ENCODE measurements around a stretch of chr1.

- RRBS: no CpG with 5 or more reads among the region's 6 CpGs
Measured at GRCh38 chr1:173856942-173858153, 10.8 kb upstream of the ZBTB37 start.

GRCh38 chr1:173862474-173863160 lies 5.6 kb upstream of the ZBTB37 start:
- RRBS: no CpG with 5 or more reads among the region's 12 CpGs

- RRBS: no CpG with 5 or more reads among the region's 4 CpGs
Measured at GRCh38 chr1:173869133-173869471, 922 bp downstream of the ZBTB37 start.

DNA sequence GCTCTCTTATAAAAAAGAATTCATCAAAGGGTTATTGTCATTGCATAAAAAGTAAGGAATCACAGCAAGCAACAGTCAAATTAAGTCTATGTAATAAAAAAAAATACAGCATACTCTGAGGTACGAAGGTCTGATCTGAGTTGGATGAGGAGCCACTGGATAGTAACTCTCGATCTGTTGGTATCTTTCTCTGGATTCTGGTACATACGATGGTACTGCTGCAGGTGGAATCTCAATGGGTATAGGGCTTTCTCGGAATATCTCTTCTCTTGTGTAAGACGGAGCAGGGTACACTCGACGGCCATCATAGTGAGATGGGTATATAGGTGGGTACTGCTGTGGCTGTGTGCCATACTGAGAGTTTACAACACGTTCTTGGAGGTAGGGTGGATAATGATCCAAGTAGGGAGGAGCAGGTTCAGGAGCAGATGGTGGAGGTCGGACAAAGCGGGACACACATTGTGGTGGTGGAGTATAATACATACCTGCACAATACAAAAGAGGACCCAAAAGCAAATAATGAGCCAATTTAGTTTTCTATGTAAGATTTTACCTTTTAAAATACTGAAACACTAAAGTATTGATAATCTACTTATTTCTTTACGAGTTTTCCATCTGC lies 44.6 kb upstream of the SERPINC1 start:
- RRBS: no CpG with 5 or more reads among the region's 11 CpGs

DNA sequence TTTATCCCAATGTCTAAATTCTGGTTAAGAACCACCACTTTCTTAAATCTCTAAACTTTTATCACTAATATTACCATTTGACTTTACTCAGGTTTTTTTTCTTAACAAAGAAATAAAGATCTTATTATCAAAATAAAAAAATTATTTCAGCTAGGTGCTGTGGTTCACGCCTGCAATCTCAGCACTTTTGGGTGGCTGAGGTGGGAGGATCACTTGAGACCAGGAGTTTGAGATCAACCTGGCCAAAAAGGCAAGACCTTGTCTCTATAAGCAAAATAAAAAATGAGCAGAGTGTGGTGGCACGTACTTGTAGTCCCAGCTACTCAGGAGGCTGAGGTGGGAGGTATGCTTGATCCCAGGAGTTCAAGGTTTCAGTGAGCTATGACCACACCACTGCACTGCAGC lies 23.5 kb downstream of the RC3H1 start:
- RRBS: no CpG with 5 or more reads among the region's 2 CpGs

DNA sequence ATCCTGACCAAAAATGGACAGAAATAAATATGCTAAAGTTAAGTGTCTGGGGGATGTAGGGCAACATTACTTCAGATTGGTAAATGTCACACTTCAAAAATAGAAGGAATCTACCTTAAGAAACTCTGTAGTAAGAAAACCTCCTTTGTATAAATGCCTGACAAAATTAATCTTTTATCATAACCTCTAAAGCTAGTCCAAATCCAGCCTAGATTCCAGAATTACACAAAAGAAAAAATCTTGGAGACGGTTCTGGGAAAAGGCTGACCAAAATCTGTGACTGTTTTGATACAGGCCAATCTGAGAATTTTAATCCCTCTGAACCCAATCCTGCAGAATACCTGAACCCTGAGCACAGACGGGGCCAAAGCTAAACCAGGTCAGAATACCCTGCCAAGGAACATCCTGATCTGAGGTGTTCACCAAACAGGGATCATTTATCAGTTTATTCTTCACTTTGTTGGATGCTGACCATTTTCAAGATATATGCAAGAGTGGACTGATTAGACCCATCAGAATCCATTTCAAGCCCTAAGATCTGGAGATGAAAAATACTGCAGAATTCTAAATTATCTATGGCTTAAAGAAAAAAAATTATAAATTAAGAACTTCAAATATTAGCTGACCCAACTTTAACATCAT lies 3.6 kb downstream of the RC3H1 start:
- RRBS: no CpG with 5 or more reads among the region's 2 CpGs

GRCh38 chr1:174022629-174022988 lies 452 bp upstream of the RC3H1 start:
- RRBS: no CpG with 5 or more reads among the region's 13 CpGs

- RRBS: no CpG with 5 or more reads among the region's 1 CpG
Measured at GRCh38 chr1:174270399-174270598, 111.0 kb downstream of the RABGAP1L start.

DNA sequence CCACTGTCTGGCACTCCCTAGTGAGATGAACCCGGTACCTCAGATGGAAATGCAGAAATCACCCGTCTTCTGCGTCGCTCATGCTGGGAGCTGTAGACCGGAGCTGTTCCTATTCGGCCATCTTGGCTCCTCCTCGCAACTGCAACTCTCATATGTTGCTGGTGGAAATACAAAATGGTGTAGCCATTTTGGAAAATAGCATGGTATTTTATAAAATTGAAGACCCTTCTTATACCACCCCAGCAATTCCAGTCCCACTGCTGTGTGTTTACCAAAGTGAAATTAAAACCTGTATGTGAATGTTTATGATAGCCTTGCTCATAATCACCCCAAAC lies 64.1 kb upstream of the GPR52 start:
- RRBS: no CpG with 5 or more reads among the region's 7 CpGs

GRCh38 chr1:174652915-174653436 lies 205.2 kb downstream of the GPR52 start:
- RRBS: no CpG with 5 or more reads among the region's 4 CpGs

- RRBS: no CpG with 5 or more reads among the region's 9 CpGs
Measured at GRCh38 chr1:174800157-174800576, 199.6 kb upstream of the CACYBP start.

DNA sequence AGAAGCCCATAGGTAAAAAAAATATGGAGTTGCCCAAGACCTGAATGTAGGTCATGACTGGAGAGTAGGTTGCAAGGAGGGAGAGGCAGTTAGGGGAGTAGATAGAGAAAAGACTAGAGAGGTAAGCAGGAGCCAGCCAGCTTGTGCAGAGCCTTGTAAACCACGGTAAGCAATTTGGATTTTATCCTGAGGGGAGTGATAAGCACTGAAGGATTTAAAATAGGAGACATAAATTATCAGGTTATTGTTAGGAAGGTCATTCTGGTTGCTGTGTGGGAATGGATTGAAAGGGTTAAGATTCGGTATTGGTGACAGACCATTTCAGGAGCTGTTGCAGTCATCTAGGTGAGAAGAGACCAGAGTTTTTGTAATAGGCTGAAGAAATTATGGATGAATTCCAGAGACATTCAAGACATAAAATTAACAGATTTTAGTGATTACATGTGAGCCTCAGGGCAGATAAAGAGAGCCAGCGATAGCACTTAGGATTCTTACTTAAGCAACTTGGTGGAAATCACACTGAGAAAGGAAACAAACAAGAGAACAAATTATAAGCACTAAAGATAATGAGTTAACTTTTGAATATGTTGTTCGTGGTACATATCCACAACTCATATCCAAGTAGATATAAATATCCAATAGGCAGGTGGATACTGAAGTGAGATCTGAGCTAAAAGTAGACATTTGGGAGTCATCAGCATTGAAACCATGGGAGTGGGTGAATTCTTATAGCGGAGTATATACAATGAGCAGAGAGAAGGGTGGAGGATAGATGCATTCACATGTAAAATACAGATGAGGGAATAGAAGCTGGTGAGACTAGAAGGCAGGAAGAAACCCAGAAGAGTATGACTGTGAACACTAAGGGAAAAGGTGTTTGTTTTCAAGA lies 182.1 kb upstream of the CACYBP start:
- RRBS: no CpG with 5 or more reads among the region's 5 CpGs

DNA sequence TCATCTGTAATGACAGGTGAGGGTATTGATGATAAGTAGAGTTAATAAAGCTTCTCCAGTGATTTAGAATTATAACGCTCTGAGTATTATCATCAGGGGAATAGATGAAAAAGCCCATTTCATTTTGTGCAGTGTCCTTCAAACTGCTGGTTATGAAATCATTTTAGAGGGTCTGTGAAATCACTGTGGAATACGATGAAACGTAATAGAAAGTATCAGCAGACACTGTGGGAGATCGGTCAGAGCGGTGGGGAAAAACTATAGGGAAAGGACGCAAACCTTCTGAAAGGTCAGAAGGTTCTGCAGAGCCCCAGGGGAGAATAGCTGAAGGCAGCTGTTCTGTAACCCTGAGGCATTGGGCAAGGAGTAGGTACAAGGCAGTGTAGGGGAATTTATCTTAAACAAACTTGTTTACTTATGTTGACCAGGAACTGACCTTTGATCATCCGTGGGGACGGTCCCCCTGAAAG lies 46.2 kb upstream of the CACYBP start:
- RRBS: no CpG with 5 or more reads among the region's 8 CpGs

DNA sequence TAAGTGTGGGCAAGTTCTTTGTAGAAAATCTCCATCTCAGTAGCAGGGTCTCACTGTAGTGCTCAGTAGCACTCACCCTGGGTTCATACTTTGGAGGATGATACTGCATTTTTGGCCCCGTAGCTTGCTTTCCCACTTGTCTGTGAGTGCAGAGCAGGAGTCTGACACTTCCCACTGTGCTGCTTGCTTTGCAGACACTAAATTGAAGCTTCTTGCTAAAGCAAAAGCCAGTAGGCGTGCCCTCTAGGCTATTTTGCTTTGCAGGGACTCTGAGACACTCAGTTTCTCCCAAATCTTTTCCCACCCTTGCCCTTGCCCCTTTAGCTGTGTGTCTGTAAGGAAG lies 34.2 kb upstream of the CACYBP start:
- RRBS: no CpG with 5 or more reads among the region's 2 CpGs

GRCh38 chr1:175044222-175044463 lies 20.9 kb upstream of the MRPS14 start:
- RRBS: no CpG with 5 or more reads among the region's 4 CpGs

DNA sequence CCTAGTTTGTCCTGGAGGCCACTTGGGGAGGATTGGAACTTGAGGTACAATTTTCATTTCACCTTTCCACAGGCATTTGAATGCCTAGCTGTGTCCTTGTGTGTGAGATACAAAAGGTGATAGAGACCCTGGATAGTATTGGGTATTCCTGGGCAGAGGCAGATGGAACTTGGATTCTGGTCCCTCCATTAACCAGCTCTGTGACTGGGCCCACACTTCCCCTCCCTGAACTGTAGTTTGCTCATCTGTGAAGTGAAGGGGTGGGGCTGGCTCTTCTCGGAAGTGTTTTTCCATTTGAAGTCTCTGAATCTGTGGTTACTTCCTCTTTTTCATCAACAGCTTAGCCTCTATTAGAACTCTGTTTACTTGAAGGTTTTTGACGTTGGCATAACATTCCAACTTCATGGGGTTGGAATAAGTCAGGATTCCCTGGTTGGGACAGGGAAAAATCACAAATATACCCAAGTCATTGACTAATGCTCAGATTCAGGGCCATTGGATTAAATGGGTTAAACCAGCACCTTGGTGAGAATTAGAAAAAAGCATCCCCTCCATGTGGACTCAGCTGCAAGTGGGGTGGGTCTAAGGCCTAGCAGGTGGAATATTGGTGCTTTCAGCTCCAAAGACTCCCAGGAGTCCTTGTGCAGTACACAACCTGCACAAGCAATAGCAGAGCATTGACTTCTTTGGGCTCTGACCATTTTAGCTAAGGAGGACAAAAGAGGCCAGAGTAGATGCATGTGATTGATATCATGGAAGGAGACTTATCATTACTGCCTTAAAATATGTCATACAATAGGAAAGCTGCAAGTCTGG lies 3.6 kb downstream of the KIAA0040 start:
- RRBS: no CpG with 5 or more reads among the region's 2 CpGs

GRCh38 chr1:175225121-175226031 lies 32.8 kb upstream of the KIAA0040 start:
- RRBS: no CpG with 5 or more reads among the region's 11 CpGs

DNA sequence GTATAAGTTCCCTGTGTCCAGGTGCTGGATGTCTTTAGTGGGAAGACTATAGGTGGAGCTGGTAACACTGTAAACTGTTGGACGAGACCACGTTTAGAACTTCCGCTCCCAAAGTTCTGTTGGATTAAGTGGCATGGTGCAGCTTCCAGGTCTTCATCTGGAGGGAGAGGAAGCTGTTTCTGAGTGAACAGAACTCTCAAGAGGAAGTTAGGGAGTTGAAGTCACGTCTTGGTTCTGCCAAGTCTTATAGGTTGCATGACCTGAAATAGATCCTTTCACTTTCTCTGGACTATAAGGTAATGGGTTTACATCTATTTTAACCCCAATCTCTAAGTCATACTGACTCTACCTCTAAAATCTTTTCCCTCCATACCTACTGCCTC lies 97.4 kb upstream of the TNR start:
- RRBS: no CpG with 5 or more reads among the region's 4 CpGs

DNA sequence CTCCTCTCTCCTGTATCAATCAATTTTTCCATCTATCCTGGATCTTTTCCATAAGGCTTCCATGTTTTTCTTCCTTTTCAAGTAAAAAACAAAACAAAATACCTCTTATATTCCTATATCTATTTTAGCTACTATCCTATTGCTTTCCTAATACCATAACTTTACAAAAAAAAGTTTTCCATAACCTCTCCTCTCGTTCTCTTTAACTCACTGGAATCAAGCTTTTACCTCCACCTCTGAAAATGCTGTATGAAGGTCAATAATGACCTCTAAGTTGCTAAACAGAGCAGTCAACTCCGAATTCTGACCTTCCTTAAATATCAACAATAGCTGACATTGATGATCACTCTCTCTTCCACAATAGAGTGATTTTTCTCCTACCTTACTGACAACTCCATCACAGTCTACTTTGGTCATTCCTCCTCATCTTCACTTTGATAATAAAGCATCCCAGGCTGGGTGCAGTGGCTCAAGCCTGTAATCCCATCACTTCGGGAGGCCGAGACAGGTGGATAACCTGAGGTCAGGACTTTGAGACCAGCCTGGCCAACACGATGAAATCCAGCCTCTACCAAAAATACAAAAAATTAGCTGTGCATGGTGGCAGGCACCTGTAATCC lies 152.3 kb downstream of the COP1 start:
- RRBS: no CpG with 5 or more reads among the region's 5 CpGs

GRCh38 chr1:176066158-176066624 lies 140.9 kb downstream of the COP1 start:
- RRBS: no CpG with 5 or more reads among the region's 2 CpGs

Data from iris pigment epithelial cell (primary cell).